Penis (tissue), 1 donor: ENCODE measurements around the gene LHFPL7.

DNA sequence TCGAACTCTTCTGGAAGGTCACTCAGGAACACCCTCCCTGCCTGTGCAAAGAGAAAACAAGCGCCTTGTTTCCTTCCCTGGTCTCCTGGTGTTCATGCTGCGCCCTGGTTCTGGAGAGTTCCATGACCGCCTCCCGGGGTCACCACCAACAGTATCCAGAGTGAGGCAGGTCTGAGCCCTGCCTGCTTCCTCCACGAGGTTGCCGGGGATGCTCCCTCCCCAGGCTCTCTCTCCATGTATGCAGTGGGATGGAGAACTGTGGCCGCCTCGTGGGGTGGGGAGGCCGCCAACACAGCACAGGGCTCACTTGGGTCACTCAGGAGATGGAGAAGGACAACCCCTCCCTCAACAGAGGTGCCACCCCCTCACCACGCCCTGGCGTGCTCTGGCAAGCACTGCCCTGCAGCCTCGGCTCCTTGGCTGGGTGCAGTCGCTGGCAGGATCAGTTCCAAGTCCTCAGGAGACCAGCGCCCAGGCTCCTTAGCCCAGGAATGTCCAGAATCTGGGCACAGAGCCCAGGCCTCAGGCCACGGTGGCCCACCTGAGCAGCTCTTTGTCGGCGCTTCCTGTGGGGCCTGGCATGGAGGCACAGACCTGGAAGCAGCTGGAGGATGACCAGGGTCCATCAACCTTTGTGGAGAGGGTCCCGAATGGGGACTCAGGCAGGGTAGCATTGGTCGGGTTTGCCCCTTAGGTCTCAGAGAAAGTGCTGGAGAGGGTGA lies 7.9 kb downstream of the SUSD2 start:
- PRO-cap: no peak

- PRO-cap: no peak
Observed at GRCh38 chr22:24206486-24207155, 25.3 kb downstream of the SUSD2 start.

- PRO-cap: no peak
Observed at GRCh38 chr22:24322345-24323046, 51.9 kb downstream of the SPECC1L start.

- PRO-cap: no peak
Observed at GRCh38 chr22:24390567-24390801, 36.9 kb upstream of the ADORA2A start.

- PRO-cap: no peak
Observed at GRCh38 chr22:24467050-24467346, 28.1 kb upstream of the UPB1 start.

GRCh38 chr22:24499285-24499545 lies 4.1 kb downstream of the UPB1 start:
- PRO-cap: no peak

GRCh38 chr22:24601339-24601512 lies 1.8 kb upstream of the GGT1 start:
- PRO-cap: no peak

- PRO-cap: no peak
Observed at GRCh38 chr22:24700829-24701028, 73.8 kb downstream of the PIWIL3 start.

DNA sequence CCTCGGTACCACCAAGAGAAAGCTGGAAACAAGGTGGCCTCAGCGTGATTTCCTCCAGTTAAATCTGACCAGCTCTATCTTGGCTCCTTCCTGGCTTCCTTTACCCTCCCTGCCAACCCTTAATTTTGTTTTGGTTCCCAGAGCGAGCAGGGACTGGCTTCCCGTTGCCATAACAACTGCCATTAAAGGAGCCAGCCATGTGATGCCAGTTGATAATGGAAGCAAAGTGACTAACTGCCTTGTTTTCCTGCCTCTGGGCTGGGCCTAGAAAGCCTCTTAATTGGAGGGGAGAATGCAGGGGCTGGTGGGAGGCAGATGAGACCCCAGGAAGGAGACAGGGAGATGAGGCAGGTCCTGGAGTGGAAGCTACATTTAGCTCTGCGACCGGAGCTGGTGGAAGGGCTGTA lies 4.4 kb downstream of the SGSM1 start:
- PRO-cap: no peak

DNA sequence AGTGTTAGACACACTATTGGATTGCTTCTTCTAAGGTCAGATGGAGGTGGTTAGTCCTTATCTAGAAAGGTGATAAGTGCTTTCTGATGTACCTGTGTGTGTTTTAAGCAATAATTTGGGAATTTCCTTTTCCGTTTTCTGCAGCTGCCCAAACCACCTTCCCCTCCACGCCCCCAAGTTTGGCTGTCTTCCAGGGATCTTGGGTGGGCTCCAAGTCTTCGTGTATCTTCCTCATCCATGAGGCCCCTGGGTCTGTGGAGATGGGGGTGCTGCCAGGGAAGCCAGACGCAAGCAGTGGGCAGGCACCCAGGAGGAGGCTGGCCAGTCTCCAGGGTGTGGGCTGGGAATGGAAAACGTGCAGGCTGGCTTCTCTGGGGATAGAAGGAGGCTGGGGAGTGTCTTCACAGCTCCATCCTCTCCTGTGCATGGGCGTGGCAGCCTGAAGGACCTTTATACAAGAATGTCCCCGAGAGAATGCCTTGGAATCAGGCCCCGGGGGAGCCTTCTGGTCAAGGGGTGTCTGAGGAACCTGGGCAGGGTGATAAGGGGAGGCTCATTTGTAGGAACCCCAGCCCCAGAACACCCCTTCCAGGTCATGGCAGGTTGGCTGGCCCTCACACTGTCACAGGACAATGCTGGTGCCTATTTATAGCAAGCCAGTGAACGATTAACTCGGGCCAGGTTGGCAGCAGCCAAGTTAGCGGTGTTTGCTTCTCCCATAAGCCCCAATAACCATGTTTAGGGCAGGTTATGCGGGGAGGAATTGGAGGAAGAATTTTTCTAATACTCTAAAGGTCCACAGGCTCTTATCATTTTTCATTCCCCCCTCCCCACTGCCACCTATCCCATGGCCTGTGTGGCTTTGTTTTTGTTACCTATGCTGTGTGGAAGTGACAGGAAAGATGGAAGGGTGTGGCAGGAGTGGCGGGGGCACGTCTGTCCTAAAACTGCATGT lies 14.0 kb downstream of the SGSM1 start:
- PRO-cap: no peak

- PRO-cap: no peak
Observed at GRCh38 chr22:24827125-24827792, 21.2 kb downstream of the SGSM1 start.

GRCh38 chr22:24867173-24867862 lies 61.3 kb downstream of the SGSM1 start:
- PRO-cap: no peak

GRCh38 chr22:24946475-24946989 lies at the start of gene LHFPL7:
Gene LHFPL7 (minus strand): TSS chr22:24946694.
- PRO-cap: no peak

GRCh38 chr22:25071304-25071646 lies 118.8 kb downstream of the KIAA1671 start:
- PRO-cap: no peak

GRCh38 chr22:25112492-25112811 lies 87.2 kb upstream of the CRYBB3 start:
- PRO-cap: no peak

DNA sequence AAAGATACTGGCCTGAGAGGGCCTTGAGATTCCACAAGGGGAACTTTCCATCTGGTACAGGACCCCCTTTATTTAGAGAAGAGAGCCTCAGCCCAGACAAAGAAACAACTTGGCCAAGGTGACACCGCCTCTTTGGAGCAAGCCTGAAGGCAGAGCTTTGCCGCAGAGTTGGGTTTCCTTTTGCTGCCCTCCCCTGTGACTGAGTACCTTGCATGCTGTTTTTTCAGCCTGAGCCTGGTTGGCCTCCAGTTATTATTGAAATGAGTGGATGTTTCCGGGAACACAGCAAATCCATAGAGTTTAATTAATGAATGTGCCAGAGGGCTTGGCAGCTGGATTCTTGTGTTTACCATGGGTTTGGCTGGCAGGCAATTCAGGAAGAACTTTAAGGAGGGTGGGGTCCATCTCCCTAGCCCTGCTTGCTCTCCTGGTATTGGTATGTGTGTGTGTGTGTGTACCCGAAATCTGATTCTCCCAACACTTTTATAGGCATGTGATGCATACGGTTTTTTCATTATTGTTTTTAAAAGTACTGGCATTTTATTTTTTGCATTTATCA lies 65.6 kb upstream of the CRYBB3 start:
- PRO-cap: no peak

DNA sequence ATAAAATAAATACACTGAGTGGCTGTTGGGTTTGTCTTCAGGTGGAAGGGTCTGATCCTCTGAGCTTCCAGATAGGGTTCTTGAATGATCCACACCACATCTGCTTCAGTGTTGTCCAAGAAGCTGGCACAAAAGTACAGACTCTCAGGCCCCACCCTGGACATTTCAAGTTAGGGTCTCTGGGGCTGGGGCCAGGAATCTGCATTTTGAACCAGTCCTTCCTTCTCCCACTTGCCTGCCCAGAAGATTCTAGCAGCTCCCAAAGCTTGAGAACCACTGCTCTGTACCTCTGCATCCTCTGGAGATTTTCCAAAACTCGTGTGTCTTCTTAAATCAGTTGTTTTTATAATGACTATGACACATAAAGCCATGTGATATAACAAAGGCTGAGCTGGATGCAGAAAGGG lies 37.6 kb upstream of the GRK3 start:
- PRO-cap: no peak

GRCh38 chr22:25540137-25540601 lies 24.3 kb upstream of the GRK3 start:
- PRO-cap: no peak

GRCh38 chr22:25565348-25565815 lies 907 bp downstream of the GRK3 start:
- PRO-cap: no peak

DNA sequence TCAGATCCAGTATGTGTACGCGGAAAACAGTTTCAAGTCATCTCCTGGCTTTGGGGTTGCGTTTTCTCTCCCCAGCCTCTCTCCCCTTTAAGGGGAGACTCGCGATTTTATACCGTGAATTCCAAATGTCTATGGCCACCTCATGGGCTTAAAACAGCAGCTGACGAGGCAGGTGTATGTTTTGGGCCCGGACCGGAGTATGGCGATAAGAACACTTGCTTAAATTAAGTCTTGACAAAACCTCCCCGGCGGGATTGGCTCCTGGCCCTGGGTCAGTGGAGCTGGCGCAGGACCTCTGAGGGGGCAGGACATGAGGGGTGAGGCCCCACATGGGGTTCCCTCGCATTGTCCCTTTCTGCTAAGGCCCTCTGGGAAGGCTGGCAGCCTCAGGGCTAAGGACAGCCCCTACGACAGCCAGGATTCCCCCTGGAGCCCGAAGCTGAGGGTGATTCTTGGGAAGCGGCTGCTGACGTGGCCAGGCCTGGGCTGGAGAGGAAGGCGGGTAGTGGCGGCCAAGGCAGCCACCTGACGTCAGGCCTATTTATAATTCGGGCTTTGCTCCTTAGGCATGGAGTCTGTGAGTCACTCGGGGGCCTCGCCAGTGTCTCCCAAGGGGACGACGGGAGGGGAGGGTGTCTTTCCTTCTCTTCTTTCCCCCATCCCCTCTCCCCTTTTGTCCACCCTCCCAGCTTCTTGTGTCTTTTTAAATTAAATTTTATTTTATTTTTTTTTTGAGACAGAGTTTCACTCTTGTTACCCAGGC lies 12.7 kb downstream of the MYO18B start:
- PRO-cap: no peak